Mesothelial cell of epicardium (in vitro differentiated cells): Measurements from ENCODE around the genes FLOT2 and ABHD15.

DNA sequence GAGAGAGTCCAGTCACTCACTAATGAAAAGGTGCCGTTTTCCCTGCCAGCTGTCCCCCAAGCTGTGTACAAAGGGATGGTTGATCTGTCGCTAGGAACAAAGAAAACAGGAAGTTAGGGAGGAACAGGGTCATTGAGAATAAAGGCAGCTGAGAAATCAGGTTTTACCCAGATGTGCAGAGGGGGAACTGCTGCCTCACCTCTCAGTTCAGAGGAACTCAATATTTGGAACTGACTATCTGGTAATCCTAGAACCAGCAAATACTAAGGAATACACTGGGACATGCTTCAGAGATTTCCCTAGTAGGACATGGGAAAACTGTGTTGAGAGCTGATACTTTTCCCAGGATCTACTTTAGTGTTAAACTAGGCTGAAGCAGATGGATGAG is 1.4 kb downstream of the RSKR start:
- PRO-cap = no peak

GRCh38 chr17:28631595-28632142 is 13.3 kb downstream of the BLTP2 start:
- PRO-cap = no peak

- PRO-cap = no peak
Measured at GRCh38 chr17:28712270-28712891, 693 bp upstream of the PROCA1 start.

- PRO-cap = no peak
Measured at GRCh38 chr17:28716737-28717401, 799 bp downstream of the RAB34 start.

DNA sequence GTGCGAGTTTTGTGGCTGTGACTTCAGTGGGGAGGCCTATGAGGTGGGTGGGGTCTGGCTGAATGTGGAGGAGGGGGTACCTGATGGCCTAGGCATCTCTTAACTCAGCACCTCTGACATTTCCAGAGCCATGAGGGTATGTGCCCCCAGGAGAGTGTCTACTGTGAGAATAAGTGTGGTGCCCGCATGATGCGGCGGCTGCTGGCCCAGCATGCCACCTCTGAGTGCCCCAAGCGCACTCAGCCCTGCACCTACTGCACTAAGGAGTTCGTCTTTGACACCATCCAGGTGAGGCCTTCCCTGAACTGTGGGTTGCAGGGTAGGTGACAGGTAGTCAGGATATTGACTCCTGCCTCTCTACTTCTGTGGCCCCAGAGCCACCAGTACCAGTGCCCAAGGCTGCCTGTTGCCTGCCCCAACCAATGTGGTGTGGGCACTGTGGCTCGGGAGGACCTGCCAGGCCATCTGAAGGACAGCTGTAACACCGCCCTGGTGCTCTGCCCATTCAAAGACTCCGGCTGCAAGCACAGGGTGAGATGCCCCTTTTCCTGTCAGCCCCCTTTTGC is 4.4 kb downstream of the TRAF4 start:
- PRO-cap = no peak

DNA sequence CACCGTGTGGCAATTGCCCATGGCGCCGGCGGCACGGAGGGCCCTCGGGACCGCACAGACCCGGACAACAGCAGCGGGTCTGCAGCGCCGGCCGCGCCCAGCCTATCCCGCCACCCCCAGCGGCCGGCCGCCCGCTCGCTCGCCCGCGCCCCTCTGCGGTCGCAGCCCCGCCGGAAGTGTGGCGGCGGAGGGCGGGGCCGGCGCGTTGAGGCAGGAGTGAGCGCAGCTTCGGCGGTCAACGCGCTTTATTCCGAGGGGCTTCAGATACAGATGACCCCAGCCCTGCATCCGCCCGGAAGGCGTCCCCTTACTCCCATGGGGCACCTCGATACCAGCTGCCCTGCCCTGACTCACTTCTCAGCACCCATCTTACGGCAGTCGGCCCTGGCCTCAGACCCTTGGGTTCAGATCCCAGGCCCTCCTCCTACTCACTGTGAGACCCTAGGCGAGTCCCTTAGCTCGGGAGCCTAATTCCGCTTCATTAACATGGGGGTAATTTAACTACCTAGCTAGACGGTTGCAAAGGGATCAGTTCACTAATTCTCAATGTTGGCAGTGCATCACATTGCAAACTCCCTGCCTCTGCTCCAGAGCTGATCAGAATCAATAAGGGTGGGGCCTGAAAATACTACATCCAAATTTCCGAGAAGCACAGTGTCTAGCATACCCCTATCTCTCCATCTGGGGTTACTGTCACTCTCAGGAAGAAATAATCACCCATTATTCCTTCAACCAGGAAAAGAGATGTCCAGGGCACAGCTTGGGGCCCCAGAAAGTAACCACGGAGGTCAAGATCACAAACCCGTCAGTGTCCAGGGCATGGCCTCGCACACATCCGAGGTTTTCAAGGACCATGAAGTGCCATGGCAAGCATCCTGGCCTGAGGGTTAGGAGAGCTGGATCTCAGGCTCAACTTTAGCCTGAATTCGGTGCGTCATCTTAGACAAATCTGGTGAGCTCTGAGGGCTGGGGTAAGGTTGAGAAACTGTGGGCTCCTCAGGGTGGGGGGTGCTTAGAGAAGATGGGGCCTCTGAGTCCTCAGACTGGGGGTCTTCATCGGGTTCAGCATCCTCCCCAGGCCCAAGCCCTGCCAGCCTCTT is at the start of gene FLOT2:
Gene FLOT2 (minus strand): TSS at position 180 of the 1,100 bp plus-strand sequence.
- PRO-cap = bidirectional peak, plus-strand start at position 187 of the sequence, minus-strand start at position 155 of the sequence

DNA sequence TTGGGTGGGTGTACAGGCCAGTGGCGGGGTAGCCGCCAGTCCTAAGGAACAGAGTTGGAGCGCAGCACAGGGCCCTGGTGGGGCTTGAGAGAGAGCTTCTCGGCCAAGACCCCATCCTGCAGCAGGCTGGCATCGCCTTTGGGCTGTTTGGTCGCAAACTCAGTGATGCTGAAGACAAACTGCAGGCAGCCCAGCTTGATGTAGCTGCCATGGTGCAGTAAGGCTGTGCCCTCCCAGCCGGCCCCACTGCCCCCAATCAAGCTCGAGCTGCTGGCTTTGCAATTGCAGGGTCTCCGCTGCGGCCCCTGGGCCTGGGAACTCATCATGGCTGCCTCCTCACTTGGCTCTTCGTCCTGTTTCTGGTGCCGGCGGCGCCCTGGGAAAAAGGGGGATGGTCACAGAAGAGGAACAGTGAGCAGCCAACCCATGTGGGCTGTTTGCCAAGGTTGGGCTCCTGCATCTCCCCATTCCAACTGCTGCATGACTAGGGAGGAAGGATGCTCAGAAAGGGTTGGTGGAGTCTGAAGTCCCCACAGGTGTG is 3.3 kb upstream of the DHRS13 start:
- PRO-cap = no peak

DNA sequence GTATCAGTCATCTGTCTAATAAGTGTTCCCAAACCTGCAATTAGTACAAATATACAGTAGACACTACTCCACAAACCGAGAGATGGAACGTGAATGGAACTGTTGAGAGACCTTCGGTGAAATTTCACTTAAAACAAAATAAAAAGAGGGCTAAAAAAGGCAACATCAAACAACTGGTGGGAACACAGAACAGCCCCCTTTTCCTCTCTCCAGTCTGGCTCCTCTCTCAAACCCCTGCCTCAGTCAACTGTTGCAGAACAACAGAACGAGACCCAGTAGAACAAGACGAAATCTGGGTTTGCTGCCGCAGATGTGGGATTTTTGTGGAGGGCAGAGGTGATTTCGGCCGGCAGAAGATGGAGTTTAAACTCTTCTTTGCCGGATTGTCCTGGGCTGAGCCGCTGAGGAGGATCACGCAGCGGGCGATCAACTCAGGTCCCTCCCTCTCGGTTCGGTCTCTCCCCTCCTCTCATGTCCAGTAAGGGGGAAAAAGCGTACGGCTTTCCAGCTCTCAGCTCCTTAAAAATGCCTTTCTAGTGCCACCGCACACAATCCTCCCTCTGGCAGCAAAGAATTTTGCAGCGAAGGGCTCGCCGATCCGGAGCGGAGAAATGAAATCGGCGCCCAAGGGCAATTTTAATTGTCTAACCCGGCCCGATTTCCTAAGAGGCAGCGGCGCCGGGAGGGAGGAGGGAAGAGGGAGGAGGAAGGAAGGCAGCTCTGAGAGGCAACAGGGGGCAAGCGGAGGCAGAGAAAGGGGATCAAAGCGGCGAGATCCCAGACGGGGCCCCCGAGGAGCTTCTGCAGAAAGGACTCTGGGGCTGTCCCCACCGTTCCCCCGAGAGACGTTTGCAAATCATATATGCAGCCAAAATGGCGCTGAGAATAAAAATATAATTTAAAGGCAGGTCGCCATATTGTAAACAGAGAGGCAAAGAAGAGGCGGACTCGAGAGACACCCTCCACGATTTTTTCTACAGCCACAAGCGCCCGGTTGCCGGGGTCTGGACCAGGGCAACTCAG is 2.4 kb downstream of the PHF12 start:
- PRO-cap = no peak

DNA sequence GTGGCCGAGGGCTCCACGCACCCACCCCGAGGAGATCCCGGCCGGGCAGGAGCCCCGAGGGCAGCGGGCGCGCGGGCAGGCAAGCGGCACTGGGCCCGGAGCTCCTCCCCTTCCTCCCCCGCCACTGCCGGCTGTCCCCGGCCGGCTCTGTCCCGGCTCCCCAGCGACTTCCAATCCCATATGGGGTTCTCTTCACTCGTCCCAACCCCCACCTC is 1.8 kb downstream of the PHF12 start:
- PRO-cap = no peak

DNA sequence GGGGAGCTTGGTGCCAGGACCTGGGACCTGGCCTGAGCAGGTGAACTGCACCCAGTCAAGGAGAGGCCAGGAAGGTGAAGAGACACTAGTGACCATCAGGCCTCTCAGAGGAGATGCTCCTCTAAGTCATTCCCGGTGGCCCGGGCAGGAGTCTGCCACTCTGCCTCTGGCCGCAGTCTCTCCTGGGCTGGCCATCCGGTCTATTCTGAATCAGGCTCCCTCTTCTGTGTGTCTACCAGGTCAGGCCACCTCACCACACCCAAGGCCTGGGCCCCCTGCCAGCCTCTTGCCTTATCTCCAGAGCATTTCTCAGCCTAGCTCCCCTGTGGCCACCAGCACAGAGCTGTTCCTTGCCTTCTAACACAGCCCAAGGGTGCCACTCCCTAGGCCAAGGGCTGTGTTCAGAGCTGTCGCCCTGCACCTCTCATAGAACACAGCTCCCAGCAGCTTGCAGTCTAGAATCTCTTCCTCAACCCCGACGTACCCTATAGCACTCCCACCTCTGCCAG is 55.3 kb downstream of the MYO18A start:
- PRO-cap = no peak

- PRO-cap = no peak
Measured at GRCh38 chr17:29131722-29132600, 48.2 kb downstream of the MYO18A start.

DNA sequence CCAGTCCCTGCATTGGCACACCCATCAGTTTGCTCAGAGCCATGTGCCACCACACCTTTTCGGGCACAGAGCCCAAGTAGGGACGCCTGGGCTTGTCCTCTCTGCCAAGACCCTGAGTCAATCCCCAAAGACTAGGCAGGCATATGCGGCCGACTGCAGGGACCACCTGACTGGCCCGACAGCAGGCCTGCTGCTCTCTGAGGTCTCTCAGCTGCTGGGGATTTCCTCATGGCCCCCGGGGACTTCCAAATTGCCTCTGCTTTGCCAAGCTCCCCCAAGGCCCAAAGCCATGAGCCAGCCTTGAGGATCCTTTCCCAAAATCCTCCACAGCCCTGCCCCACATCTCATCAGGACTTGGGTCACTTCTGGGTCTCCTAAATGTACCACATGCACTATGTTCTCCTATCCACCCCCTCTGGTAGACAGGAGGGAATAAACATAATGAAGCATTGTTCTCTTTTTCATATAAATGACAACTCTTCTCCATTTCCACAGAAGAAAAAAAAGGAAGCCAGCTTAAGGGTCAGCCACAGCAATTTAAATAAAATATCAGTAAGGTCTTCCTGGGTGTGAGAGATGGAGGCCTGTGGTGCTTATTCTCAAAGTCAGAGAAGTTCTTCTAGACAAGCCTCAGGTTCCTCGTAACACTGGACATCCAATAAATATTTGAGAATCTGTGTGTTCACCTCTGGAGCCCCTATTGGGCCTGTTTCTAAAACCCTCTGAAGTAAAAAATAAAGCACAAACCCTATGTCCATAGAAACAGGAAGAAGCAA is 30.5 kb downstream of the MYO18A start:
- PRO-cap = no peak

- PRO-cap = no peak
Measured at GRCh38 chr17:29176227-29177414, 3.6 kb downstream of the MYO18A start.

DNA sequence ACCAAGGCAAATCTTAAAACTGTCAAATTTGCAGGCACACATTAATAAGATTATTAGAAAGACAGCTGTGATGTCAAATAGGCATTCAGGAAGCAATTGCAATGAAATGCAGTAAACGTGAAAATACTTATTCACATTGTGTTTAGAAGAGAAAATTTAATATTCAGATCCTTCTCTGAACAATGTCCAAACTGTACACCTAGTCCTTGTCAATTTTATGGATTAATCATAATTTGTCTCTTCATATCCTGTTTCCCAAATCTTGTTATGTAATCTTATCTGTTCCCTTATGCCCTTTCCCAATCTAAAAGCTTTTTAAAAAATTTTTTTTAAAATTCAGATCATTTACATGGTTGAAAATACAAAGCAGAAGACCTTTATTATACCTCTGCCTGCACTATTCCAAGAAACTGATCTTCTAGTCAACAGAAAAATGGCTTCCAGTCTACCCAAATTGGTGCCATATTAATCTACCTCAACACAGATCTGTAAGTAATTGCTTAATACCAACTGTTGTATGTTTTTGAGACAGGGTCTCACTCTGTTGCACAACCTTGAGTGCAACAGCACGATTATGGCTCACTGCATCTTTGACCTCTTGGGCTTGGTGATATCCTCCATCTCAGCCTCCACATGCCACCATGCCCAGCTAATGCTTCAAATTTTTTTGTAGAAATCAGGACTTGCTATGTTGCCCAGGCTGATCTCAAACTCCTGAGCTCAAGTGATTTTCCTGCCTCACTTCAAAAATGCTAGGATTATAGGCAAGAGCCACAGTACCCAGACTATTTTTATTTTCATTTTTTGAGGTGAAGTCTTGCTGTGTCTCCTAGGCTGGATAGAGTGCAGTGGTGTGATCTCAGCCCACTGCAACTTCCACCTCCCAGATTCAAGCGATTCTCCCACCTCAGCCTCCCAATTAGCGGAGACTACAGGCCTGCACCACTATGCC is 14.6 kb downstream of the NUFIP2 start:
- PRO-cap = no peak

- PRO-cap = bidirectional peak, plus-strand start at chr17:29390341, minus-strand start at chr17:29390201
Measured at GRCh38 chr17:29390043-29390286, 198 bp upstream of the TAOK1 start.

DNA sequence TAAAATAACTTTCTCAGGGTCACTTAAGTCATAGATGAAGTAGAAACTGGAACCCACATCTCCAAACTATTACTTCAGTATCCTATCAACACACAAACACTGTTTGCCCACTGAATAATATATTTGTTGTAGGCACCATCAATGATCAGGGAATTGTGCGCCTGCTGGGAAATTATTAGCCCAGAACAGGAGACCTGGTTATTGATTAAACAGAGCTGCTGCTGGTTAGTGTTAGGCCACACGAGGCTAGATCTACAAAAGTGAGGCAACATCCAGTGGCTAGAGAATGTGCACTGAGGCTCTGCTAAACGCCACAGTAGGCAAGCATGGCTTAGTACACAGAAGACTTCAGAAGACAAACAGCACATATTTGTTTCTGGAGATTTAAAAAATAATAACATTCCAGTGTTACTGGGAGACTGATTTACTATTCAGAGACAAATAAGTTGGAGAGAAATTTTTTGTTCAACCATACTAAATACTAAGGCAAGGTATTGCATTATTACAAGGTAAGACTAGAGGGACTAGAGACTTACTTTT is 11.0 kb downstream of the ABHD15 start:
- PRO-cap = no peak

DNA sequence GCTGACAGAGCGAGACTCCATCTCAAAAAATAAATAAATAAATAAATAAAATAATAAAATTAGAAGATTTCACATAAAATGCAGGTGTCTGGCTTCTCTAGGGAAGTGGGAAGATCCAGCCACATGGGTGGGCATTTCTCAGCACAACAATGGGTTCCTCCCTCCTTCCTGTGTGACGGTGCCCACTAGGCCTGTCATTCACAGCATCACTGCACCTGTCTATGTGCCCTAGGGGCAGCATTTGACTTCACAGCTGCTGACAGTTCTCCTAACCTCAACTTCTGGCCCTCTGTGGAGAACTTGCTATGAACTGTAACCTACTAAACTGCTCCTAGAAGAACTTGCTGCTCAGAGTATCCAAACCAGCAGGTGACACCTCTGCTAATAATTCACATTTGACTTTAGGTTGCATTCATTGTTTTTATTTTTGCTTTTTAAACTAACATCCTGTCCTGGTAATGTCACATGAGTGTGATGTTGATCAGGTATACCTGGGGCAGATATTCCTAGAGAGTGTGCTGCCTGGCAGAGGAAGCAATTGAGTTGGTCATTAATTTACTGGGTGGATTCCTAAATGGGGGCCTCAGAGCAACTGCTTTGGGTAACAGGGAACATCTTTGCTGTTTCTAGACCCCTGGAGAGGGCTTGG is 2.9 kb downstream of the ABHD15 start:
- PRO-cap = no peak

DNA sequence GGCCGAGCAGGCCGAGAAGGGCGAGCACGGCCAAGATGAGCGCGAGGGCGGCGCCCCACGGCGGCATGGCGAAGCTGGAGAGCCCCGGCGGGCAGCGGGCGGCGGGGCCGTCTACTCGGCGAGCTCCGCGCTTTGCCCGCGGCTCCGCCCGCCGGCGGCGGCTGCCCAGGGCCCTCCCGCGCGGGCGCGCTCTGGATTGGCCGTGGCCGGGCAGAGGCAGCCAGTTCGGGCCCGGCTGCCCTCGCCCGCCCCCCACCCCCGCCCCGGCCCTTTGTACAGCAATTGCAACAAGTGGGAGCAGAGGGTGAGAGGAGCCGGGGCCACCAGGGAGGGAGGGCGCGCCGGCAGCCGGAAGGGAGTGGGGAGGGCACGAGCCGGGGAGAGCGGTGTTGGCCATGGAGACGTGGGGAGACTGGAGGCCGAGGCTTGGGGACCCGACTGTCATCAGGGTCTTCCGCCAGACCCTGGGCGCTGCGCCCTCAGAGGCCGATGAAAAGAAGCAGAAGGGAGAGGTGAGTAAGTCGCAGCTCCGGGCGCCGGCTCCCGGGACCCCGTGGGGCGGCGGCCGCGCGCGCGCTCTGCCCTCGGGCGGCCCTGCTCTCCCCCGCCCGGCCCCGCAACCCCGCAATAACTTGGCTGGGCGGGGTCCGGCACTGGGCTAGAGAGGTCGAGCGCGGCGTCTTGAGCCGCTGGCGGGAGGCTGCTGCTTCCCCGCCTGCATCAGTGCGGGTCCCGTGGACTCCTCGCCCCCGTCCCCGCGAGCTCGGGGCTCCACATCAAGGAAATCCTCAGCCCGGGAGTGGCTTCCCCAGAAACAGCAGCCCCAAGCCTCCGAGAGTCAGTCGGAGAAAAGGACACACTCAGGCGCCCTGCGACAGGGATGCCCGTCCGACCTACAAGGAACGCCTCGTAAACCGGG is at the start of gene ABHD15:
Gene ABHD15 (minus strand): TSS at position 138 of the 919 bp plus-strand sequence.
- PRO-cap = no peak

GRCh38 chr17:29615391-29616388 is 7.0 kb downstream of the CORO6 start:
- PRO-cap = no peak

DNA sequence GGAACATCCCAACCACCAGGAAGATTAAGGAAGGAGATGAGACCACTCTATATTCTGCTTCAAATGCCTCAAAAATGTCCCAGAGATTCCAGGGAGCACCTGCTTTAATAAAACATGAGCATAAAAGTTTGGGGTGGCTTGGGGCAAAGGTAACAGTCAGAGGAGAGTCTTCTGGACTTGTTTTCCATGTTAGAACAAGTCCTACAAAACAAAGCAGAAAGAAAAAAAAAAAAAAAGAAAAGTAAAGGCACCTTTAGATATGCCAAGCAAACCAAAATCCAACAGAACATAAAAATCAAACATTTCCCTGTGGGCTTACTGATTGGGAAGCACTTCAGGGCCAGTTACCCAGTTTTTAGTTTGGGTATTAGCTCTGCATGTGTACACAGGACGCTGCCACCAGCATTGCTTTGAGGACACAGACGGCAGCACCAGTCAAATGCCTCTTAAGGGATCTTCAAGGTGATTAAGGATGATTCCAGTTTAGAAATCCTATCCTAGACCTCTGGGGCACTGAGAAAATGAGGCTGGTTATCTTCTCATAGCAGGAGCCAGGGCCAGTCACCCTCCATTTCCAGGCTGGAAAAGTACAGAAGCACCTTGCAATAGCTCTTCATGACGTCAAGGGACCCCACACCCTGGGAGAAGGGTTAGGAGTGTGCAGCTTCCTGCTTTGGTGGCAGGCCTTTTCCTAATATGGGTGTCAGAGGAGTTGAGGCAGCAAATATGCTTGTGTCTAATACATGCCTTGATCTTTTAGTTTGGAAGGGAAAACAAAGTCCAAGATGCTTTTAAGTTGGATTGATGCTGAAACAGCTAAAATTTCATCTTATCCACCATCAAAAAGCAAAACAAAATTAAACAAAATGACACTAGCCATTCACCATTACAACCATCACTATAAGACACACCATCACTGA is 3.6 kb upstream of the CORO6 start:
- PRO-cap = no peak